Ishikawa (cell line): ENCODE data around the genes FAM131A and THPO.

DNA sequence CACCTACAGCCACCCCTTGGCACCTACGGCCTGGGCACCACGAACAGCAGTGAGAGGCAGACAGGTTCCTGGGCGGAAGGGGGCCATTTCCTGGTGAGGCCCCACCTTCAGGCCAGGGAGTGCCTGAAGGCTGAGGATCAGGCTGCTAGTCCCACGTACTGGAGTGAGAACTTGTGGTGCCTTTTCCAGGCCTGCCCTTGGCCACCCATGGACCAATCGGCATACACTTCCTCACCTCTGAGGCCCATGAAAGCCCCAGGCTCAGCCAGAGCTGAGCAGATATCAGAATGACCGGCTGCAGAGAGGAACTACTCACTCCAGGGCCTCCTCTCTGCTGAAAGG lies 15.5 kb upstream of the HTR3E start:
- RRBS = no CpG with 5 or more reads among the region's 6 CpGs

DNA sequence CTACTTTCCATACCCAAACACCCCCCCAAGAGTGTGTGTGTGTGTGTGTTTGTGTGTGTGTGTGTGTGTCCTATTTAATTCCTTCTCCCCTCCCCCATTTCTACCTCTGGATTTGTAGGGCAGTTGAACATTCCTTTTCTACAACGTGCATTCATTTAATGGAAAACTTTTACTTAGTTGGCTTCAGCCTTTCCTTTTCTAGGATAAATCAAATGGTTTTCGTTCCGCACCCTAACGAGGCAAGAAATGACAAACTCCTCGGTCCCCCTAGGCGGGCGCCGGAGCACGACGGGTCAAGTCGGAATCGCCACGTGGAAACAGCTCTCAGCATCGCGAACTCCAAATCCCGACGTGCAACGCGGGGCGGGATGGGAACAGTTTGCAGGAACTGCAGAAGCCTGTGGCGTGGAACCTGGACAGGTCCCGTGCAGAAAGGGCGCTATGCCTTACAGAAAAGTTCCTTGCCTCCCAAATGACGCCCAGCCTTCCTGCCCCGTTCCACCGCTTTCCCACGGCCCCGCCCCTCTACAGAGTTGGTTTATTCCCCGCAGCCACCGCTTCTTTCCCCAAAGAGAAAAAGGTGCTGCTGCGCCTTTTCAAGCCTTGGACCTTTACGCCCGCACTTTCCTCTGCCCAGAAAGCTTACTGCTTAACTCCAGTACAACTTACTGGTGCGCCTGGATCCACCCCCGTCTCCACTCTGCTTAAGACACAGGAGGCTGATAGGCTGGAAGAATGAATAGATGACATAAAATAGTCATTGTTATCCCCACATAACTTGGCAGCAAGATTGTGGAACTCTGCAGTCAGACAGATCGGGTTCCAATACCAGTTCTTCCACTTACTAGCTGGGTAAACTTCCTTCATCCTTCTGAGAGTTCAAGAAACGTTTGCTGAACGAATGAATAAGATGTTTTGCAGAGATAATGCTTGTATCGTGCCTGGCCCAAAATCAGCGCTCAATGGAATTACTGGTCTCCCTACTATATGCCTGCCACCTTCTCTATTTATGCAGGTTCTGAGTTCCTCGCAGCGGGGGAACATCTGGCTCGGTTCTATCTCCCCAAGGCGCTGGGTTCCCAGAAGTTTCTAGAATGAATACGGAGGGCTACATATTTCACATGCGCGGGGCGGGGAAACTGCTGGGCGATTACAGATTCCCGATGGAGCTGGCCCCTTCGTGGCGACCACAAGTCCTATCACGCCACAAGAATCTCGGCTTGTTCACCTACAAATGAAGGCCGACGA lies 867 bp upstream of the EIF2B5 start:
- RRBS = no CpG with 5 or more reads among the region's 56 CpGs

DNA sequence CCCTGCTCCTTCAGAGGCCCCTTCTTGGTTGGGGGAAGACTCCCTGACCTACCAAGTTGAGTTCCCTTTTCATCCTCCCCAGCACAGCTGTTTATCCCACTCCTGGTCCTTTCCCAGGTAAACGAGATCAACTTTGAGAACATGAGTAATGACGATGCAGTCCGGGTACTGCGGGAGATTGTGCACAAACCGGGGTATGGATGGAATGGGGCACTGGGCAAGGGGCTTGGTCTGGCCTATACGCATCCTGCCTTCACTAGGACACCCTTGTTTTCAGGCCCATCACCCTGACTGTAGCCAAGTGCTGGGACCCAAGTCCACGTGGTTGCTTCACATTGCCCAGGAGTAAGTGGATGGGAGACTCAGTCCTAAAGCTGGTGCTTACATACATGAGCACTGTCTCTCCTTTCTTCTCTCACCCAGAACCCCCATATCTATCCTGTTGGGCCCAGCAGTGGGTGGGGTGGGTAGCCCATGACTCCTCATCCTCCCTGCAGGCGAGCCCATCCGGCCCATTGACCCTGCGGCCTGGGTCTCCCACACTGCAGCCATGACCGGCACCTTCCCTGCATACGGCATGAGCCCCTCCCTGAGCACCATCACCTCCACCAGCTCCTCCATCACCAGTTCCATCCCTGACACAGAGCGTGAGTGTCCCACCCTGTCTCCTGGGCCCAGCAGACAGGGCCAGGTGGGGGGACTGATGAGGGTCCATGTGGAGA lies 8.2 kb upstream of the AP2M1 start:
- RRBS = 96% methylated on average over 3 of the region's 13 CpGs

DNA sequence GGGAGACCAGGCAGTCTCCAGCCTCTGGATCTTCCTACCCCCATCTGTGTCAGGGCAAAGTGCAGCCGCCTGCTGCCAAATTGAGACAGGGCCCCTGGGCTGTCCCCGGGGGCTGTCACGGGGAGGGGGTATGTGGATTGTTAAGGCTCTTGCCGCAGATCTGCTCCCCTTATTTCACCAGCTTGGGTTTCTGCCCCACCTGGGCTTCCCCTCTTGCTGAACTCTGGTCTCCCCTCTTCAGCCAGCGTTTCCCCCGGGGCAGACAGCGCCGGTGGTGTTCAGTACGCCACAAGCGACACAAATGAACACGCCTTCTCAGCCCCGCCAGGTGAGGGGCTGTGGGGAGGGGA lies 1.5 kb downstream of the EIF4G1 start:
- RRBS = no CpG with 5 or more reads among the region's 12 CpGs

DNA sequence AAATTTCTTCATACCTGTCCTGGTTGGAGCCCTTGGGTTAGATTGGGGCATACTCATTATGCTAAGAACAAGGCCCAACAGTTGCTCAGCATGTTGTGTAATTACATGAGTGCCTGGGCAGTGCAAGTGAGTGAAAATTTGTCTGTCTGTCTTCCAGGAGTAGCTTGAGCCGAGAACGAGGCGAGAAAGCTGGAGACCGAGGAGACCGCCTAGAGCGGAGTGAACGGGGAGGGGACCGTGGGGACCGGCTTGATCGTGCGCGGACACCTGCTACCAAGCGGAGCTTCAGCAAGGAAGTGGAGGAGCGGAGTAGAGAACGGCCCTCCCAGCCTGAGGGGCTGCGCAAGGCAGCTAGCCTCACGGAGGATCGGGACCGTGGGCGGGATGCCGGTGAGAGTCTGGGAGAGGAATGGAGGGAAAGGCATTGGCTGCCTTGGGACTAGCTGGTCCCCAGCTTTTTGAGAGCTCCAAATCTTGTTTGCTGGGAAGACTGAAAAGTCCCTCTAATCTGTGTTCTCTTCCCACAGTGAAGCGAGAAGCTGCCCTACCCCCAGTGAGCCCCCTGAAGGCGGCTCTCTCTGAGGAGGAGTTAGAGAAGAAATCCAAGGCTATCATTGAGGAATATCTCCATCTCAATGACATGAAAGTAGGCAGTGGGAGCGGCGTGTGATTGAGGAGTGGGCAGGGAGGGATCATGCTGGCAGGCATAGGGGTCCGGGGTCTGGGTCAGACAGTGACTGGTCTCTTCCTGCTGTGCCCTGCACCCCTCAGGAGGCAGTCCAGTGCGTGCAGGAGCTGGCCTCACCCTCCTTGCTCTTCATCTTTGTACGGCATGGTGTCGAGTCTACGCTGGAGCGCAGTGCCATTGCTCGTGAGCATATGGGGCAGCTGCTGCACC lies 10.1 kb upstream of the FAM131A start:
- RRBS = 97% methylated on average over 5 of the region's 32 CpGs

DNA sequence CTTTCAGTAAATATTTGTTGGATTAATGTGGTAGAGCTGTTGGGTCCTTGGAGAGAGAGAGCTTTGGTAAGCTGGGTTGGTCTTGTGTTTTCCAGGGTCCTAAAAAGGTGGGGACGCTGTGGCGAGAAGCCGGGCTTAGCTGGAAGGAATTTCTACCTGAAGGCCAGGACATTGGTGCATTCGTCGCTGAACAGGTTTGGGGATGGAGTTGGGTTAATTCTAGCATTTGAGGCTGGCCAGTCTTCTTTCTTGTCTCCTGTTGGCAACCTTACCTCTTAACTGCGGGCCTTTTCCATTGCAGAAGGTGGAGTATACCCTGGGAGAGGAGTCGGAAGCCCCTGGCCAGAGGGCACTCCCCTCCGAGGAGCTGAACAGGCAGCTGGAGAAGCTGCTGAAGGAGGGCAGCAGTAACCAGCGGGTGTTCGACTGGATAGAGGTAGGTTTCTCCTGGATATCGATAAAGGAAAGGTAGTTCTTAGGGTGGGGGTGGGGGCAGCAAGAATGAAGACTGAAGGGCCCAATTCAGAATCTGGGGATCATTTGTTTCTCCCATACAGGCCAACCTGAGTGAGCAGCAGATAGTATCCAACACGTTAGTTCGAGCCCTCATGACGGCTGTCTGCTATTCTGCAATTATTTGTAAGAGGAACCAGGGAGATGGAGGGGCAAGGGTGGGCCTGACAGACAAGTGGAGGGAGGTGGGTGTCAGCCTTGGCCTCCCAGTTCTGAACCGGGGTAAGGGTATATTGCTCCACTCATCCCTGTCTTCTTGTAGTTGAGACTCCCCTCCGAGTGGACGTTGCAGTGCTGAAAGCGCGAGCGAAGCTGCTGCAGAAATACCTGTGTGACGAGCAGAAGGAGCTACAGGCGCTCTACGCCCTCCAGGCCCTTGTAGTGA lies 6.0 kb upstream of the FAM131A start:
- RRBS = no CpG with 5 or more reads among the region's 23 CpGs

GRCh38 chr3:184337289-184338119 lies at the start of gene FAM131A:
Gene FAM131A, plus strand, starts transcription at chr3:184337600.
- RRBS = no CpG with 5 or more reads among the region's 14 CpGs

GRCh38 chr3:184364737-184365678 lies 3.5 kb downstream of the POLR2H start:
- RRBS = no CpG with 5 or more reads among the region's 8 CpGs

DNA sequence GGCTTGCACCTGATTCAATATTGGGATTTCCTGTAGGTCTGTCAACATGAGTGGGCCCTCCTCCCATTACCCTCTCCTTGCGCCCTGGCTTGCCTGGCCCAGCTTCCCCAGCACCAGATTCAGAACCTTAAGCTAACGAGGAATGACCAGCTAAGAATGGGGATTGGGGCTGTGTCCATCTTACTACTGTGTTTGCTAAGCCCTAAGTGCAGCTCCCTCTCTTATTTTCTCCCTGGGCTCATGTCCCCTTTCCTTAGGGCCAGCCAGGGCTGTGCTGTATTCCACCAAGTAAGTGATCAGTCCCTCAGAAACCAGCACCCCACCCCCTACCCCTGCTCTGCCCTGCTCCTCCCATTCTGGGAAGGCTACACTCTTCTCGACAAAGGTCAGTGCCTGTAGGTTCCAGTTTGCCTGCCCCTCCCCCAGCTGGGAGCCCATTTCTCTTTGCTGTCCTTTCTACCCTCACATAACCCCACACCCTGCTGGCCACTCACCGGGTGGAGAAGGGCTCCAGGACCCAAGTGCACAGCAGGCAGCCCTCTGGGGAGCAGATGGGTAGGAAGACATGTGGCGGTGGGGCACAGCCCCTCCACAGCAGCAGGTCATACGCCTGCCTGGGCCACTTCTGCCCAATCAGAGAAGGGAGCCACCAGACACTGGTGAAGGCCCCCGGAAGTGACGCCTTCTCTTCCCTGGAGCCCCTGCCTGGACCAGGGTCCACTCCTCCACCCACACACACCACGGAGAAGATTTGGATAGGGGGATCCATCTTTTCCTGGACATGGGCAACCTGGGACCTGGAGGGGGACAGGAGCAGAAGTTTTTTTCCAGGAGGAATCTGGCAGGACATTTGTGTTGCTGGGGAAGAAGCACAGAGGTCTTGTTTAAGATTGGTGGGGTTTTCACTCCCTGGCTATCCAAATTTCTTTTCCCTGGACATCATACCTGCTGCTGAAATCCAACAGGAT lies at the start of gene THPO:
TSS of gene THPO (minus strand) at position 627 of the 968 bp plus-strand sequence.
- RRBS = no CpG with 5 or more reads among the region's 9 CpGs

DNA sequence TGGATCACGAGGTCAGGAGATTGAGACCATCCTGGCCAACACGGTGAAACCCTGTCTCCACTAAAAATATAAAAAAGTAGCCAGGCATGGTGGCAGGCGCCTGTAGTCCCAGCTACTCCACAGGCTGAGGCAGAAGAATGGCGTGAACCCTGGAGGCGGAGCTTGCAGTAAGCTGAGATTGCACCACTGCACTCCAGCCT lies 42.1 kb upstream of the EPHB3 start:
- RRBS = no CpG with 5 or more reads among the region's 5 CpGs

GRCh38 chr3:184568500-184569624 lies 7.3 kb downstream of the EPHB3 start:
- RRBS = 4% methylated on average over 24 of the region's 77 CpGs

GRCh38 chr3:184651974-184652411 lies 59.9 kb downstream of the MAGEF1 start:
- RRBS = no CpG with 5 or more reads among the region's 7 CpGs

DNA sequence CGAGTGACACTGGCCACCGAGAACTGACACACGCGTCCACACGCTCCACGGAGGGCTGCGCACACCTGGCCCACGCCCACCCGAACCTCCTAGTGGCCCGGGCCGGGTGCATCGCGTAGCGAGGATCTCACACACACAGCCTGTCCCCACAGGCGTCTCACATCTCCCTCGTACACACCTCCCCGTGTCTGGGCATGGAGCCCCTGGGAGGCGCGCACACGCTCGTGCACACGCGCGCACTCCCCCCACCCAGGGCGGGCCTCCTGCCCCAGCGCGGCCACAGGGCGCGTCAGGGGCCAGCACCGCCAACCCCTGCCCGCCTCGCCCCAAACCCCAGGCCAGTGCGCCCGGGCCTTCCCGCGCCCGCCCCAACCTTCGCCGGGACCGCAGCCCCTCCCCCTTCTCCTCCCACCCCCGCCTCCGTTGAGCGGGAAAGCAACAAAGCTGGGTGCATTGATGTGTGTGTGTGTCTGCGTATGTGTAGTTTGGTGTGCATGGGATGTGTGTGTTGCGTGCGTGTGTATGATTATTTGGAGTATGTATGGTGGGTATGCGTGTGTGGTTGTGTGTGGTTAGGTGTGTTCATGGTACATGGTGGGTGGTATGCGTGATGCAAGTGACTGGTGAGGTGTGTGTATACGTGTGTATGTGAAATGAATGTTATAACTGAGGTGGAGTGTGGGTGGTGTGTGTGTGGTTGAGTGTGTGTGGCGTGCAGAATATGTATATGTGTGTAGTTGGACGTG lies 621 bp upstream of the C3orf70 start:
- RRBS = no CpG with 5 or more reads among the region's 51 CpGs

GRCh38 chr3:185216146-185216907 lies 37.5 kb downstream of the EHHADH start:
- RRBS = no CpG with 5 or more reads among the region's 7 CpGs

- RRBS = no CpG with 5 or more reads among the region's 5 CpGs
Measured at GRCh38 chr3:185332272-185332993, 30.5 kb upstream of the MAP3K13 start.

GRCh38 chr3:185387893-185388697 lies 25.2 kb downstream of the MAP3K13 start:
- RRBS = no CpG with 5 or more reads among the region's 8 CpGs

DNA sequence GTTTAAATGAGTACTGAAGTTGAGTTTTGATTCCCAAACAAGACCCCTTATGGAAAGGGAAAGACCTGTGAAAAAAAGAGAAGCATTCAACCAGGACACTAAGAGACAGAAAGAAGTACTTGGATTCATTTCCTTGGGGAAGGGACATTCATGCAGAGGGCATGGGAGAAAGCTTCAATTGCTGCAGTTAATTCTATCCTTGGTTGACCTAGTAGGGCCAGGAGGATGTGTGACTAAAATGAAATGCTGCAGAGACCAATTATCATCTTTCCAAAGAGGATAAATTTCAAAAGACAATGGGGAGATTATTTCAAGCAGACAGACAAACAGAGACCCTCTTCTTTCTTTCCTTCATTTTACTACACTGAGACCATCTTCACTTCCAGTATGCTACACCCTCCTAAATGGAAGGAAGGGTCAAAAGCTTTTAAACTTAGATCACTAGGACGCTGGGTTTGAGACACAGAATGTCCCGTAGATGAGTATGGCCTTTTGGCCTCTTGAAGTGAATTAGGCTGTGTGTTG lies 59.7 kb downstream of the TMEM41A start:
- RRBS = no CpG with 5 or more reads among the region's 2 CpGs

- RRBS = no CpG with 5 or more reads among the region's 8 CpGs
Measured at GRCh38 chr3:185561329-185561960, 9.1 kb upstream of the LIPH start.

DNA sequence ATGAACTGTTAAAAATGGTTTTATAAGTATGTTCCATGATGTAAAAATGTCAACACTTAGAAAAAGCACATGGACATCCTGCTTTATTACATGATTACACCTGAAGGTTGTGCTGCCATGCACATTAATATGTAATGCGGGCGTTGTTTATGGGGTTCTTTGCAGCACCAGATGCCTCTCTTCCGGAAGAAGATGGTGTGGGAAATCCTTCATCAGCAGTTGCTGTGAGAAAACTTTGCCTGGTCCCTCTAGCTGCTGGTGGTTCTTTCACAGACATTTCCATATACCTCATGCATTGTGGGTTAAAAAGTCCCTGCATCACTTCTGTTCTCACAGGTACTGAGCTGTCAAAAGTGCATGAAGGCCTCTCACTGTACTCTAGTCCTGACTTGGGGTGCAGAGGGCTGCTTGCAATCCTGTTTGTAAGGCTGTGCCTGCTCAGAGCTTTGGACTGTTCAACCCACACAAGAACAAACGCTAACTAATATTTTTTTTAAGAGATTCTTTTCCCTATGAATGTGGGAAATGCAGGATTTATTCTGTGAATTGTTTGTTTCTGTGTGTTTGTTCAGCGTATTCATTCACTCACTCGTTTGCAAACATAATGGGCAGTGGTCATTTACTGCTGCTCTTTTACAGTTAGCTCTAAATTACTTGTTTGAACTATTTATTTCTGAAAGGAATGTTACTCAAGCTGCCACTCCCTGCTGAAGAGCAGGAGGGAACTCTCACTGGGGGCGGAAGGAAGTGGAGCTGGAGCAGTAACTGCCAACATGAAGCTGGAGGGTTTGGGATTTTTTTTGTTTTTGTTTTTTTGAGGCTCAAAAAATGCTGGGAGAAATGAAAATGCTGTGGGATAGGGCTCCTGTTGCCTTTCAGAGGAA lies 43.8 kb downstream of the SENP2 start:
- RRBS = no CpG with 5 or more reads among the region's 7 CpGs

DNA sequence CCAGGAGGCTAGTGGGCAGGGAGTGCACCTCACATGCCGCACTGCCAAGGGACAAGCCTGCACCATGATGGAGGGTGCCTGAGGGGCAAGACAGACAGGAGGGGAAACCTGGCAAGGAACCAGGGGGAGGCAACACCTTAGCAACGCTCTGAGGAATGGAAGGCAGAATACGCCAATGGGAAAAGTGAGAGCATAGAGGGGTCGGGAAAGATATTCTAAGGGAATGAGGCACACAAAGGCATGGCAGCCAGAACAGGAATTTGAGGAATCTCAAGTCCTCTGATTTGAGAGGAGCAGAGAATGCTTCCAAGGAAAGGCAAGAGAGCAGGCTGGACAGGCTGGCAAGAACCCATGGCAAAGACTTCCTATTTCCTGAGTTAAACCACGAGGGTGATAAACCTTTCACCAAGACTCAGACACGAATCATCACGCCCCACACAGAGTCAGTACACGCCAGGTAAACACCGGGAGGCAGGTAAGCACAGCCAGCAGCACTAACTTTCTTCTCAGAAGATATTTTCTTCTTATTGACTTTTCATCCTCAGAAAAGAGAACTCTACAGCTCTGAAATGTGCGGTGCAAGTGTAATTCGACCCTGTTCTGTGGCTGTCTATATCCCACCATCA lies 109.8 kb downstream of the IGF2BP2 start:
- RRBS = no CpG with 5 or more reads among the region's 11 CpGs